ENCODE measurements around a stretch of chr5.

DNA sequence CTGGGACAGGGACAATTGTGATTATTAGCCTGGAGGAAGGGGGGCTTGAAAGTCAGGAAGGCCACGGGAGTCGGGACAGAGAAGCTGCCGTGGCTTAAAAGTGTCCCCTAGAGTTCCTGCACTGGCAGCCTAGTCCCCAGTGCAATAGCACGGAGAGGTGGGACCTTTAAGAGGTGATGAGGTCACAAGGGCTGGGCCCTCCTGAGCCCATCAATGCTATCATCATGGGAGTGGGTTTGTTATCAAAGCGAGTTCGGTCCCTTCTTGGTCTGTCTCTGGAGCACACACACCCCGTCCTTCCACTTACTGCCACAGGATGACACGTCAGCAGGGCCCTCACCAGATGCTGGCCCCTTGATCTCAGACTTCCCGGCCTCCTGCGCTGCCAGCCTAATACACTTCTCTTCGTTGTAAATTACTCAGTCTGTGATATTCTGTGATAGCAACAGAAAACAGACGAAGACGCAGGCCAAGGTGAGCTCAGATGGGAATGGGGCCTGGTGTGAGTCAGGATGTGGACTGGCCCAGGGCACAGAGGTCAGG, 26.3 kb upstream of the CNOT6 start:
- RRBS = no CpG with 5 or more reads among the region's 13 CpGs

- RRBS = no CpG with 5 or more reads among the region's 4 CpGs
Observed at GRCh38 chr5:180689391-180689734, 40.0 kb upstream of the FLT4 start.

GRCh38 chr5:180787056-180787530, 15.5 kb downstream of the MGAT1 start:
- RRBS = no CpG with 5 or more reads among the region's 9 CpGs

- RRBS = no CpG with 5 or more reads among the region's 8 CpGs
Observed at GRCh38 chr5:180848807-180850046, 11.8 kb downstream of the ZFP62 start.

DNA sequence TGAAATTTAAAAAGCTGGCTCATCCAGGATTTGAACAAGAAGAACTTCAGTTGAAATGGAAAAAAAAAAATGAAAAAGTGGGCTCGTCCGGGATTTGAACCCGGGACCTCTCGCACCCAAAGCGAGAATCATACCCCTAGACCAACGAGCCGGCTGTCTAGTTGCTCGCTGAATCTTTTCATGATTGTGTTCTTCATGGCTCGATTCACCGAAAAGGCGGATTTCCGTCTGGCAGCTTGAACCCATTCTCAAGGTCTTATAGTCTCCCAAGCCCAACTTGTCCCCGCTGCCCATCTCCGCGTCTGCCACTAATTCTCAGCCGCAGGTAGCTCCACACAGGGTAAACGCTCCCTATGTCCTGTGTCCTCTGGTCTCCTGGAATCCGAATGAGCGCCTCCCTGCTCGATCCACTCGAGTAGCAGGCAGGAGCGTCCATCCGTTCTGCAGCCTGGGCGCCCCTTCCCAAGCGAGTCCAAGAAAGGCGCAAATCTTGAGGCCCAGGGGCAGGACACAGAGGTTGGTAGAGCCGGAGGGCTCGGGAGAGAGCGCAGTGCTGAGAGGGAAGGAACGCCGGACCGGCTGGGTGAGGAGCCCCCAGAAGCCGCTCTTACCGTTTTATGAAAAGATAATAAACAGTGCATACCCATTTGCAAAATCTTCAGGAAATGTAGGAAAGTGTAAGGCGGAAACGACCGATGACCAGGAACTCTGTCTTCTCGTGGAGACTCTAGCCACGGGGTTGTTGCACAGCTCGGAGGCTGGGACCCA, 16.0 kb downstream of the TRIM7 start:
- RRBS = 2% methylated on average over 3 of the region's 40 CpGs

DNA sequence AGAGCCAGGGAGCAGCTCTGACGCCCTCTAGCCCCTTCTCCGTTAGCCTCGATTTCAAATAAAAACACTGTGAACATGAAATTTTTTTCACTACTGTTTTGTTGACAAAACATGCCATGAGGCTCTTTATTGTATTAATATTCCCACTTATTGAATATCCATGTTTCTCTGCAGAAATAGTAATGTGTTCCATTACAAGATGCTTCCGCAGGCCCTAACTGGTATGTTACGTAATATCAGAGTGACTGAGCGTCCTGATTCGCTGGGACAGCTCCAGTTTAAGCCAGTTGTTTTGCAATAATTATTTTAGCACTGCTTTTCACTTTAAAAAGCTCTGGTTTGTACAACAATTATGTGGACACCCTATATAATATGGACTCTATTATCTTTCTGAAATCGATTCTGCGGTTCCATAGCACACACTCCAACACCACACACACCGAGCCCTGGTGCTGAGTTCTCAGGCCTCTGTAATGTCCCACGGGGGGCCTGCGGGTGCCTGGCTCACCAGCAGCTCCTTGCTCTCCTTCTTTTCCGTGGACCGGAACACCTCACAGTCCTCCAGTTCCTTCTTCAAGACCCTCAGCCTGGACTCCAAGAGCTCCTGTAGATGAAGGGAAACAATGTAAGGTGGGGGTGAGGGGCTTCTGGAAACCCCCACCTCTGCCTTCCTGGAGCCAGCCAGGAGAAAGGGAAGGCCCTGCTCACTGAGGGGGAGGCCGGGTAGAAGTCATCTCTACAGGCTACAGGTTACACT, 1.8 kb downstream of the TRIM7 start:
- RRBS = no CpG with 5 or more reads among the region's 15 CpGs

DNA sequence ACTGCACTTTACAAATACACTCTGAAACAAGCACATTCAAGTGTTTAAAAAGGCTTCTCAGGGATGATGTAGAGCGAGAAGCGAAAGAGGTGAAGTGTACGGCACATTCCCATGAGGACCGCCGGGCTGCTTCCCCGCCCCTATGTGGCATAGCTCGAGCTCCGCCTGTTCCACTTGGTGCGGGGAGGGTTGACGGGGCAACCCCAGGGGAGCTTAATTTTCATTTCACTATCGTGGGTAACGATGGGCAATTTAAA, 288 bp upstream of the RACK1 start:
- RRBS = no CpG with 5 or more reads among the region's 12 CpGs

DNA sequence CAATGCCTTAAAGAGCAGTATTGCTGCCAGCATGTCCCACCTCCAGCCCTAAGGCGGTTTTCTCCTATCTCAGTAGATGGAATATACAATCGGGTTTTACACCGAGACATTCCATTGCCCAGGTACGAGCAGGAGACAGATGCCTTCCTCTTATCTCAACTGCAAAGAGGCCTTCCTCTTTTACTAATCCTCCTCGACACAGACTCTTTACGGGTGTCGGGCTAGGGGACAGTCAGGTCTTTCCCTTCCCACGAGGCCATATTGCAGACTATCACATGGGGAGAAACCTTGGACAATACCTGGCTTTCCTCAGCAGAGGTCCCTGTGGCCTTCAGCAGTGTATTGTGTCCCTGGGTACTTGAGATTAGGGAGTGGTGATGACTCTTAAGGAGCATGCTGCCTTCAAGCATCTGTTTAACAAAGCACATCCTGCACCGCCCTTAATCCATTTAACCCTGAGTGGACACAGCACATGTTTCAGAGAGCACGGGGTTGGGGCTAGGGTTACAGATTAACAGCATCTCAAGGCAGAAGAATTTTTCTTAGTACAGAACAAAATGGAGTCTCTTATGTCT, 6.3 kb upstream of the TRIM52 start:
- RRBS = no CpG with 5 or more reads among the region's 10 CpGs